NB4 (cell line): ENCODE results near the genes RNF145, PWWP2A, FAM200C and GABRA1.

DNA sequence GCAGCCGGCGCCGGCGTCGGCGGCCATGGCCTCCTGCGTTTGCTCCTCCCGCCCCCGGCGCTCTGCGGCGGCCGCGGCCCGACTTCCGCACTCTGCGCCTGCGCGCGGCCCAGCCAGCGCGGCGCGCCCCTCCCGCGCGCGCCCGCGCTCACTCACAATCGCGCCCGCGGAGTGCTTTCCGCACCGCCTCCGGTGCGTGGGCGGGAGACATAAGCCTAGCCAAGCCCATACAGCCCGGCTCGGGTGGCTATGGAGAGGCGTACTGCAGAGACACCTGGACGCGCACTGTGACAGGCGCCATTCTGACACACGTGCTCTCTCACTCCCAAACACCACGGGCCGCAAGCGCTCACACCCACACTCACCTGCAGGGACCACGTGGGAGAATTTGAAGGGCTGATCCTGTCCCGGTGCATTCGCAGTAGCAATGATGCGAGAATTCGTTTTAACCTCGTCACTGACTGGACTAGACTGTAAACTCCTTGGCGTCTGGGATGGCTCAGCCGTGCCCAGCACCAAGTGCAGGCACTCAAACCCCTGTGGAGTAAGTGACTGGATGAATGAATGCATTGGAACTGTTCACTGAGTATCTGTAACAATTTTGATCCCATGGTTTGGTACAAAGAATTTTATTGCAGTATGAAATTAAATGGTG is at the start of gene RNF145:
RNF145 (minus strand) TSS at position 66 of the 655 bp plus-strand sequence.
- RRBS, result 2% methylated on average over 4 of the region's 57 CpGs

- RRBS, result no CpG with 5 or more reads among the region's 3 CpGs
These were observed 82.1 kb upstream of the IL12B start for GRCh38 chr5:159412415-159412783.

- RRBS, result no CpG with 5 or more reads among the region's 8 CpGs
These were observed 174.5 kb upstream of the IL12B start for GRCh38 chr5:159504728-159505322.

- RRBS, result no CpG with 5 or more reads among the region's 7 CpGs
These were observed 179.9 kb upstream of the IL12B start for GRCh38 chr5:159510051-159510682.

- RRBS, result no CpG with 5 or more reads among the region's 1 CpG
These were observed 60.4 kb upstream of the ADRA1B start for GRCh38 chr5:159855934-159856133.

DNA sequence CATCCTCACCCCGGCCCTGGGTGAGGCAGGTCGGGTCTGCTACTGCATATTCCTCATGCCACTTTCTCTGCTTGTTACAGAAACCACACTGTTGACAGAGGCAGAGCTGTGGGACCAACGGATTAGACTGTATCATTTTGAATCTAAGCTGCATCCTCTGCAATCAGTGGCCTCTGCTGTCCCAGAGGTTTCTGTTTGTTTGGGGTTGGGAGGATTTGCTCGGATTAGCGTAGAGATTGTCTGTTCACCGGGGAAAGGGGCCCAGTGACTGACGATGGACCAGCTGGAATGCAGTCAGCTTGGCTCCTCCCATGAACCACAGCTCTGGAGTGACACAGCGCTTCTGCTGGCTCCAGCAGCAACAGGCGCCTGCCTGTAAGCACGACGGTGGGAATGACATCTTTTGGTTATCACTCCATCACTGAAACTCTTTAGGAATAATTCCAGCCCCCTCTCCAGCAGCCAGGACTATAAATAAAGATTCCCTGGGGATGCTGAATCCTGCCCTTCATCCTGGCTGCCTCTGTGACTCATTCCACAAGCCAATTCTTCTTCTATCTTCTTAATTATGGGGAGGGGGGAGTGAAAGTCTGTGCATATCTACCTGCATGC is 37.2 kb upstream of the ADRA1B start:
- RRBS, result no CpG with 5 or more reads among the region's 11 CpGs

- RRBS, result 73% methylated on average over 31 of the region's 79 CpGs
These were observed 37.1 kb upstream of the TTC1 start for GRCh38 chr5:159971744-159972423.

DNA sequence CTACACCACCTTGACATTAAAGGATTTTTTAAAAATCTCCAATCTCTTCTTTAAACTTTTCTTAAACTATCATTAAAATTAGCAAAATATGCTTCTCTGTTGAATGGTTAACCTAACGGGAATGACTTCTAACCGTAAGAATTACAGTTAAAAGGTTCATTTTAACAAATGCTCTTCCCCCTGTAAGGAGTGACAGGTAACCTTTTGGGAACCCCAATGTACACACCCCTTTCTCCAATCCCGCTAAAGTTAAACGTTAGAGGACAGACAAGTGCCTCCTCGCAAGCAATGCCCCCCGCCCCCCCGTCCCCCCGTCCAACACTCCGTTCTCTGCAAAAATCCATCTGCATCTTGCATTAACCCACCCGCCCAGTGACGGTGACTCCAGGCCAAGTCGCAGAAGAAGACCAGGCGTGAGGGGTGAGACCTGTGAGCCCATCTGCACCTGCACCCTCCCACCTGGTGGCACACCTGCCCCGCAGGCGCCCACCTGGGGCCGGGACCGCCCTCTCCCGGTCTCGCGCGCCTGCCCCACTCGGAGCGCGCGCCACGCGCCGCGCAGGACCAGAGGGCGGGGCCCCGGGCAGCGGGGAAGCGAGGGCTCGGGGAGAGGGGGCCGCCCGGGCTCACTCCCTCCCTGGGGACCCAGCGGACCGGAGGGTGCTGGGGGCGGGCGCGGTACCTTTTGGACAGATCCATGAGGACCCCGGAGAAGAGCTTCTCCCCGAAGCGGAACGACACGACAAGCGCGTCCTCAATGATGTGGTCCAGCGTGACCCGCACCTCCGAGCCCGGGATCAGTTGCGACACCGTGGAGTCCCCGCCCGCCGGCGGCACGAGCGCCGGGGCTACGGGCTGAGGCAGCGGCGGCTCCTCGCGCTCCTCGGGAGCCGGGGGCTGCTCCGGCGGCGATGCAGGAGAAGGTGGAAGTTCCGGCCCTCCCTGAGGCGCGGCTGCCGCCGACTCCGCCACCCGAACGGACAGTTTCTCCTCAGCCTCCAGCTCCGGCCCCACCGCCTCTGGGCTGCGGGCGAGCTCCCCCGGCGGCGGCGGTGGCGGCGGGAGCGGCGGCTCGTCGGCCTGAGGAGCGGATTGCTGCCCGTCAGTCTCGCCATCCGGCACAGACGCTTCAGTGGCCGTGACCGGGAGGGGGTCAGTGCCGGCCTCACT is 742 bp downstream of the PWWP2A start:
- RRBS, result 1% methylated on average over 65 of the region's 101 CpGs

- RRBS, result under 1% methylated on average over 5 of the region's 48 CpGs
These were observed at the start of gene PWWP2A for GRCh38 chr5:160119293-160120399. PWWP2A (minus strand) TSS chr5:160119450.

DNA sequence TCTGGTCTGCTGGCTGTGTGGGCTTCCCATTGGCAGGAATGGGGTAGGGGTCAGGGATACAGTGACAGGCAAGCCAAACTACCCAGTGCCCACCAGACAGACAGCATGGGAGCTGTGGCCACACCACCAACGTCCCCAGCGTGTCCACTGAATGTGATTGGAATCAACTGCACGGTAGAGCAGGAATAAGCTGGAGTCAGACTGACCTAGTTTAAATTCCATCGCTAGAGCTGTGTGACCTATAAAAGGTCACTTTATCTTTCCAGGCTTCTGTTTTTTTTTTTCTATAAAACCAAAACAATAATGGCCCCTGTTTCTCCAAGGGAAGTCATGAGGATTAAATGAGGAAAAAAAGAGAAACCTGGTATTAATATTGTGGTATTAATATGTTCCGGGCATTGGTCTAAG is 50.6 kb upstream of the PWWP2A start:
- RRBS, result no CpG with 5 or more reads among the region's 5 CpGs

GRCh38 chr5:160260691-160261395 is 31.5 kb downstream of the FABP6 start:
- RRBS, result no CpG with 5 or more reads among the region's 15 CpGs

DNA sequence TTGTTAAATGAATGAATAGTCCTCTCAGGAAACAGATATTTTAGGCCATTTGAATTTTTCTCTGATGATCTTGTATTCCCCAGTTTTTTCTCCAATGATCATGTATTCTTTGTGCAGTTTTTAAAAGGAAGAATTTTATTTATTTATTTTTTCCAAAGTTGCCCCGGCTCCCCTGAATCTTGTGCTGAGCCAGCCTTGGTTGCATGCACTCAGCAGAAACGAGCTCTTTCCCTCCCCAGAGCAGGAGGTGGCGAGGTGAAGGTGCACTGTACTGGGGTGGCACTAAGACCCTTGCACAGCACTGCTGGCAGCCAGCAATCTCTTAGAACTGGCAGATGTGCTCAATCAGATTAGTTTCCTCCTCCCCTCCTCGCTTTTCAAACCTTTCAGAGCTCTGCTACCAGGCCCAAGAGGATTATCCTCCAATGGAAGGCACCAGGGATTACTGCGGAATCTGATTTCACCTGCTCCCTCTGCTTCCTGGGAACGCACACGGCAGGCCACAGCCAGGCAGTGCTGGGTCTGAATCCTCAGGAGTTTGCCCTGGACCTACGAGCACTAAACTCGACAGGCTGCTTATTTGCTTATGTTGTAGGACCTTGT is 32.7 kb downstream of the FABP6 start:
- RRBS, result no CpG with 5 or more reads among the region's 9 CpGs

- RRBS, result no CpG with 5 or more reads among the region's 10 CpGs
These were observed 24.8 kb downstream of the CCNJL start for GRCh38 chr5:160287288-160288147.

GRCh38 chr5:160315829-160316316 is 3.5 kb upstream of the CCNJL start:
- RRBS, result no CpG with 5 or more reads among the region's 1 CpG

GRCh38 chr5:160344973-160345662 is 25.3 kb downstream of the C1QTNF2 start:
- RRBS, result 69% methylated on average over 3 of the region's 22 CpGs

DNA sequence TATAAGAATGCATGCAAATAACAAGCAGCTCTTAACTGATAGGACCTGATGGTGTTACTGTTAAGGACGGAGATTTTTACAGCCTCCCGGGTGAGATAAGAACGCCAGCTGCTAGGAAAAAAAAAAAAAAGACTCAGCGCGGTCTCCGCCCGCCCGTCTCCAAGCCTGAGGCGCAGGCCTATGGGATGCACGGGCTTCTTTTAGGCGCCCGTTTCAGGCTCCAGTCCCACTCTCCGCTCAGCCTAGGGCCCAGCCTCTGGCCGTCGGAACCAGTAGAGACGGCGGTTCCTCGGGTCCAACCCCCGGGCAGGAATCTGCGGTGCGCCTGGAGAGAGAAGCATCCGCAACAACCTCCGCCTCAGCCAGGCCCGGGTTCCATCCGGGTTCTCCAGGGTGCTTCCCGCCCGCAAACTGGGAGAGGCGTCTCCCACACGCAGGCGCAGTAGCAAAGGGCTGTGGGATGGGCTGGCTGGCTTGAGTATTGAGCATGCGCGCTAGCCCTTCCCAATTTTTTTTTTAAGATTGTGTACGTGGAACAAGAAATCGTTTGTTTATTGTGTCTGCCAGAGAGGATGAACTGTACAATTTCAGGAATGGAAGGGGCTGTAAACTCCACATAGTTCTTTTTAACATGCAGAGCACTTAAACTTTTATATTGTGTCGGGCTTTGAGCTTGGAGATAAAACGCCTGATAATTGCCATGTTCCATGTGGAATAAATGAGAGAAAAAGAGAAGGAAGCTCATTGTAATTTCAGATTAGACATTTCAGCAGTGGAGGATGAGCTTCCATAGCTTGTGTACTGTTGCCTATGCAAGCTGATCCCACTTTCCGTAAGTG is at the start of gene FAM200C:
FAM200C (minus strand) TSS at position 390 of the 839 bp plus-strand sequence.
- RRBS, result under 1% methylated on average over 6 of the region's 37 CpGs

GRCh38 chr5:160685174-160685883 is 166.7 kb downstream of the ATP10B start:
- RRBS, result no CpG with 5 or more reads among the region's 4 CpGs

DNA sequence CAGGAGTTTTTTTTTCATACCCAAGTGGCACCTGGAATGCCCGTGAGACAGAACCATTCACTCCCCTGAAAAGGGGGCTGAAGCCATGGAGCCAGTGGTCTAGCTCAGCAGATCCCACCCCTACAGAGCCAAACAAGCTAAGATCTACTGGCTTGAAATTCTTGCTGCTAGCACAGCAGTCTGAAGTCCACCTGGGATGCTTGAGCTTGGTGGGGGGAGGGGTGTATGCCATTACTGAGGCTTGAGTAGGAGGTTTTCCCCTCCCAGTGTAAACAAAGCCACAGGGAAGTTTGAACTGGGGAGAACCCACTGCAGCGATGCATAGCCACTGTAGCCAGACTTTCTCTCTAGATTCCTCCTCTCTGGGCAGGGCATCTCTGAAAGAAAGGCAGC is 41.1 kb upstream of the ATP10B start:
- RRBS, result no CpG with 5 or more reads among the region's 2 CpGs

GRCh38 chr5:161847840-161848761 is at the start of gene GABRA1:
GABRA1 (plus strand) TSS chr5:161848120.
- RRBS, result 87% methylated on average over 7 of the region's 32 CpGs

GRCh38 chr5:163565668-163566247 is 60.3 kb downstream of the MAT2B start:
- RRBS, result no CpG with 5 or more reads among the region's 19 CpGs